Vein endothelial cell (primary cell): ENCODE data around the gene ZNF500.

- CAGE, long polyA plus RNA, result no peak
These were observed 69.9 kb upstream of the CREBBP start for GRCh38 chr16:3950089-3951092.

DNA sequence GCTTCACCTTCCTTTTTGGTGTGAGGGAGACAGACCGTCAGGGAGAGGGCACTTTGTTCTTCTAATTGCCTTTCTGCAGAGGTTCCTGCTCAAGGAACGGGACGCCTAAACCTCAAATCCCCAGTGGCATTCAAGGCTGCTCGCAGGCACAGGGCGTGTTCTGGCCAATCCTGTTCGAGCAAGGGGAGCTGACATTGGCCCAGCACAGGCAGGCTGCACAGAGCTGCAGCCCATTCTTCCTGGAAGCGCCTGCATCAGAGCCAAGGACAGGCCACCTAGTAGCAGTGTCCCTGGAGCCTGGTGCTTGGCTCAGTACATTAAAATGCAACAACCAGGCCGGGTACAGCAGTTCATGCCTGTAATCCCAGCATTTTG, 72.2 kb upstream of the CREBBP start:
- CAGE, long polyA plus RNA, result no peak

DNA sequence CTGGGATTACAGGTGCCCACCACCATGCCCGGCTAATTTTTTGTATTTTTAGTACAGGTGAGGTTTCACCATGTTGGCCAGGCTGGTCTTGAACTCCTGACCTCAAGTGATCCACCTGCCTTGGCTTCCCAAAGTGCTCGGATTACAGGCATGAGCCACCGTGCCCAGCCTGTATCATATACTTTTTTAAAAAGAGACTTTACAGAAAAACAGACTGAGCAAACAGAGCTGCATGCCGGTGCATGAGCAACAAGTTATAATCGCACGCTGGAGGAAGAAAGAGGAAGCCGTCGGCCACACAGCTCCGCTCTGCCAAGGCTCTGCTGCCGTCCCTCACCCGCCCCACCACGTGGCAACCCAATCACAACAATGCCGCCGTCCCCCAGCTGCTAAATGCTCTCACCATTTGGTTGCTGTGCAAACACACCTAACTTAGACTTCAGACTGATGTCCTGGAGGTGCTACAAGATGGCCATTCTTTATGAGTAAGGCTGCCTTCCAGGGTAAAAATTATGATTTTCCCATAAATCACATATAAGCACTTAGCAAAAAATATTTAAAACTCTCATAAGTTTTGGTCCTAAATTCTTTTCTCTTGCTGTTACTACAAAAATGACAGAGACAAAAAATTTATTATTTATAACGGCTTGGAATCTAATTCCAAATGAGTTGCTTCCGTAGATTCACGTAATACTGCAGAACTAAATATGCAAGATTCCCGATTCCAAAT, 83.4 kb downstream of the ADCY9 start:
- CAGE, long polyA plus RNA, result no peak

- CAGE, long polyA plus RNA, result no peak
These were observed 30.0 kb downstream of the ADCY9 start for GRCh38 chr16:4086089-4086764.

GRCh38 chr16:4092483-4092877, 23.8 kb downstream of the ADCY9 start:
- CAGE, long polyA plus RNA, result no peak

GRCh38 chr16:4094128-4094644, 22.1 kb downstream of the ADCY9 start:
- CAGE, long polyA plus RNA, result no peak

- CAGE, long polyA plus RNA, result no peak
These were observed 4.1 kb downstream of the ADCY9 start for GRCh38 chr16:4111867-4112751.

DNA sequence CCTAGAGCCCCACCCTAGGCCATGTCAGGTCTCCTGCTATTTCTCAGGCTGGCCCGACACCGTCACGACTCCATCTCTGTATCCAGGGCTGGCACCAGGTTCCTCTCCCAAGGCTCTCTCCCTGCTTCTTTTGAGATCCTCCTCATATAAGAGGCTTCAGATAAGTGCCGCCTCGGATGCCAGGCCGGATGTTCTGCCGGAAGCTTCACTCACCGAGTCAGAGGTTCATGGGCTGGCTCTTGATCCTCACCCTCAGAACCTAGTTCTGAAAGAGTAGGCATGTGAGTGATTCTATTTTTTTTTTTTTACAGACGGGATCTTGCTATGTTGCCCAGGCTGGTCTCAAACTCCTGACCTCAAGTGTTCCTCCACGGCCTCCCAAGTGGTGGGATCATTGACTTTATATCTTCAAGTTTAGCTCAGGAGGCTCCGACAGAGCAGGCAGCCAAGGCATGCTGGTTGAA, 27.1 kb upstream of the ADCY9 start:
- CAGE, long polyA plus RNA, result no peak

DNA sequence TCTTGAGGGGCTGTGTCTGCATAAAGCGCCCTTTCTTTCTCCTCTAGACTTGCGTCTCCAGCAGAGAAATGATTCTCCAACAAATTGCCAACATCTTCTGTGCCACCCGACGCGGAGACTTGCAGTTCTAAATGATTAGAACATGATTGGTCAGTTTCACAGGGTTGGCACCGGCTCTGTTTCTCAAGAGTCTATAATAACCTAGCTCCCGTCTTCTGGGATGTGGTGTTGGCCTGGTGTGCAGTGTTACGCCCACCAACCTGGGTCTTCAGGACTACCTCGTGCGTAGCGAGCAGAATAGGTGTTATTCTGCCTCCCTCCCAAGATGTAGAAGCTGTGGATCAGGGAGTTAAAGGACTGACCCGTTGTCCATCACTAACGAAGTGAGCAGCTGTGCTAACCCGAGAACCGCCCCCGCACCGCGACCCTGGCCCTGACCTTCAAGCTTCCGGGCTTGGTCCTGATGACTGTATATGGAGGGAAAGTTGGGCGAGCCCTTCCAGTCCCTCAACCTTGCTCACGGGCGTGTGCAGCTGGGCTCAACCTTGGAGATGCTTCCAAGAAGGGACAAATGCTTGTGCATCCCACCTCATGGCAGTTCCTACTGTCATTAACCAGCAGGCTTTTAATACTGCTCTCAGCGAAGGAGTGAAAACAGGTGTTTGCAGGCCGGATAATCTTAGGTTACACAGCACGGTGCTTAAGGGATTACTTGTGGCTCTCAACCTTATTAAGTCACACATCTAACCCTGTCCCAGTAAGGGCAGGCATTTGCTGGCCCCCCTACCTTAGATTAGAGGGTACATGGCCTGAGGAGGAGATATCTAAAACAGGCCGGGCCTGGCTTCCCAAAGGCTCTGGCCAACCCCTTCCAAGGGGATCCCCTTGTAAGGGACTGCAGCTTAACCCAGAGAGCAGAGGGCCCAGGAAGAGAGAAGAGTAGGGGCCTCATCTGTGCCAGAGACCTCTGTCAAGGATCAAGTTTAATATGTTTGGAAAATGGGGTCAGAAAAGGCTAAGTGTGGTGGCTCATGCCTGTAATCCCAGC, 33.6 kb downstream of the SRL start:
- CAGE, long polyA plus RNA, result no peak

GRCh38 chr16:4209476-4210057, 32.3 kb downstream of the SRL start:
- CAGE, long polyA plus RNA, result no peak

- CAGE, long polyA plus RNA, result no peak
These were observed 24.3 kb downstream of the SRL start for GRCh38 chr16:4217363-4218131.

DNA sequence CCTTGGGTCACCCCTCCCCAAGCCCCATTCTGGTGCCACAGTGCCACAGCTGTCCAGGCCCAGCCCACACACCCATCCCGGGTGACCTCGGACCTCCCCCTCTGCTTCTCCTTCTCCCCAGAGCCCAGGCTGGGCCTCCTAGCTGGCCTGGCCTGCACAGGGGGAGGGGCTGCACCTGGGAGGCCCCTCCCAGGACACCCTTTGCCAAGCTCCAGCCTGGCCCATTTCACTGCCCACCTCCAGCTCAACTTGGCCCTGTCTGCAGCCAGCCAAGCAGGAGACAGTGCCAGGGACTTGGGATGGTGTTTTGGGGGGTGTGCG, 1.6 kb downstream of the GLIS2 start:
- CAGE, long polyA plus RNA, result no peak

DNA sequence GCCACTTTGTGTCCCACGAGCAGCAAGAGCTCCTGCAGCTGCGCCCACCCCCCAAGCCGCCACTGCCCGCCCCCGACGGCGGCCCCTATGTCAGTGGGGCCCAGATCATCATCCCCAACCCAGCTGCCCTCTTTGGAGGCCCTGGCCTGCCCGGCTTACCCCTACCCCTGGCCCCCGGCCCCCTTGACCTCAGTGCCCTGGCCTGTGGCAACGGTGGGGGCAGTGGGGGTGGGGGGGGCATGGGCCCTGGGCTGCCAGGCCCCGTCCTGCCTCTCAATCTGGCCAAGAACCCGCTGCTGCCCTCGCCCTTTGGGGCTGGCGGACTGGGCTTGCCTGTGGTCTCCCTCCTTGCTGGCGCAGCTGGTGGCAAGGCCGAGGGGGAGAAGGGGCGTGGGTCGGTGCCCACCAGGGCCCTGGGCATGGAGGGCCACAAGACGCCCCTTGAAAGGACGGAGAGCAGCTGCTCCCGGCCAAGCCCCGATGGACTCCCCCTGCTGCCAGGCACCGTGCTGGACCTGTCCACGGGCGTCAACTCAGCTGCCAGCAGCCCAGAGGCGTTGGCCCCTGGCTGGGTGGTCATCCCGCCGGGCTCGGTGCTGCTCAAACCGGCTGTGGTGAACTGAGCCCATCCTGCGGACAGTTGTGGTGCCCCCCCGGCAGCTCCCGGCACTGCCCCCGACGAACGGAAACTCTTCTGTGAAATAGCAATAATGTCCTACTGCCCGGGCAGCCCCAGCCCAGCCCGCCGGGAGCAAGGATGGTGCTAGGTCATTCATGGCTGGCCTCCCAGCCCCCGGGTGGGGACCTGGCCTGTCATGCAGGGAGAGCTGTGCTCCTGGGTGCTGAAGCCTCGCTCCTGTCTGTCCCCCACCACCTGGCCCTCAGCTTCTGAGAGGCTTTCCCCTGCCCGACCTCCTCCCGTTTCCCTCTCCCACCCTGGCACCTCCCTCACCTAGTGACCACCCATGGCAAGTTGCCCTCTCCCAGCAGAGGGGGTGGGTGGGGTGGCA, 13.9 kb downstream of the PAM16 start:
- CAGE, long polyA plus RNA, result no peak

GRCh38 chr16:4393284-4393896, 21.7 kb downstream of the VASN start:
- CAGE, long polyA plus RNA, result no peak

DNA sequence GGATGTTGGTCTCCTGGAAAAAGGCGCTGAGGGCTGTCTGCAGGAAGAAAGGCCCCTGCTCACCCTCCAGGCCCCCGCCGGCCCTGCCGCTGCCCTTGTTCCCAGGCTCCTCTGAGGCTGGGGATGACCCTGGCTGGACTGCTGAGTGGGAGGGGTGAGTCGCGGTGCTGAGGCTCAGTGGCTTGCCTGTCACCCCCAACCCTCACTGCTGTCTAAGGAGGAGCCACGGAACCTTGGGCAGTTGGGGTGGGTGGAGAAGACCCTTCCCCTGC, 4.2 kb downstream of the UBALD1 start:
- CAGE, long polyA plus RNA, result no peak

DNA sequence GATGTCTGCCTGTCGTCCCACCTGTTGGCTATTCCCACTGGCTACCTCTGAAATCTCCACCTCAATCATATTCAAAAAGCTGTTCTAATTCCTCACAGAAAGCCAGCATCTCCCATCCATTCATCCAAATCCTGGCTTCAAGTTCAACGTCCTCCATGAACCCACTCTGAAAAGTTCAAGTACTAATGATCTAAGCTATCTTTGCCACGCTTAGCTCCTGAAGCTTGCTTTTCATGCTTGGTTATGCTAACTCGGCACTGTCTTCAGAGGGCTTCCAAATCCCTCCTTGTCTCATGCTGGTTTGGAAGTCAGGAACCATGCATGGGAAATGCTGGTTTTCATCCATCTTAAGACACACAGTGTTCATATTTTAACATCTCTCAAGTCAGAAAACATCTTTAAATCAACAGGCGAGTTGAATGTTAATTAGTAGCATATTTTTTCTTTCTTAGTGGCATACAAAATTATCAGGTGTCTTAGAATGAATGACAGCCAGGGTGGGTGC, 9.0 kb downstream of the ANKS3 start:
- CAGE, long polyA plus RNA, result no peak

GRCh38 chr16:4733624-4733991, 463 bp downstream of the ANKS3 start:
- CAGE, long polyA plus RNA, result no peak

GRCh38 chr16:4766814-4767644, at the start of gene ZNF500:
Gene ZNF500, minus strand, starts transcription at chr16:4767162.
- CAGE, long polyA plus RNA, result no peak

DNA sequence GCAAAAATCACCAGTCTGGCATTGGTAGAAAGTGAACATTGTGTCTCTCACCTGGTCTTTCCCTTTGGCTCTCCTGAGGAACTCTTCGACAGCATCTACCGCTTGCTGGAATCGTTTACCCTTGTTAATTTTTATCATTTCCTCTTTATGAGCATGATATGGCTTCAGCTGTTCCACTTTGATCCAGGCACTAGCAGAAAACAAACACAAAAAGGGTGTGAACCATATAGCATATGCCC, 14.4 kb downstream of the GLYR1 start:
- CAGE, long polyA plus RNA, result no peak

- CAGE, long polyA plus RNA, result no peak
These were observed 16.4 kb downstream of the UBN1 start for GRCh38 chr16:4863635-4864183.